Helper T cell (primary cell): ENCODE measurements around a stretch of chr7.

DNA sequence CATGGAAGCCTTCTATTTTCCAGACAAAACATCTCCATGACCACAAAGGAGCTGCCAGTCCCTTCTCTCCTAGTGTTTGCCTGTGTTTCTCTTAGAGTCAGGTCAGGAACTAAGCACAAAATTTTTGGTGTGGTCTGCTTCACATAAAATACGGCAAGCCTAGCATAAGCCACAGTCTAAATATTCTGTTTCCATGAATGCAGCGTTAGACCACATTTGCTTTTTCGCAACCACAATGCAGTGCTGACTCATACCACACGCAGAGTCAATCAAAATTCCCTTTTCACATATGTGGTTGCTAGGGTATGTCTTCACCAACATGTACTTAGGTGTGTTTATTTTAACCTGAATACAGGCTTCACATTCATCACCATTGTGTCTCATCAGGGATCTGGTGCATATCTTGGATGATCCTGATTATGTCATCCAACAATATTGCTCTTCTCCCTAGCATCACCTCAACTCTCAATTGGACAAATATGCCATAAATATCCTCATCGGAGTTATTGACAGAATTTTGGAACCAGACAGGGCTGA is 90.8 kb downstream of the CHN2 start:
- PRO-cap, 2 experiments, result no peak in any of the 2 experiments

DNA sequence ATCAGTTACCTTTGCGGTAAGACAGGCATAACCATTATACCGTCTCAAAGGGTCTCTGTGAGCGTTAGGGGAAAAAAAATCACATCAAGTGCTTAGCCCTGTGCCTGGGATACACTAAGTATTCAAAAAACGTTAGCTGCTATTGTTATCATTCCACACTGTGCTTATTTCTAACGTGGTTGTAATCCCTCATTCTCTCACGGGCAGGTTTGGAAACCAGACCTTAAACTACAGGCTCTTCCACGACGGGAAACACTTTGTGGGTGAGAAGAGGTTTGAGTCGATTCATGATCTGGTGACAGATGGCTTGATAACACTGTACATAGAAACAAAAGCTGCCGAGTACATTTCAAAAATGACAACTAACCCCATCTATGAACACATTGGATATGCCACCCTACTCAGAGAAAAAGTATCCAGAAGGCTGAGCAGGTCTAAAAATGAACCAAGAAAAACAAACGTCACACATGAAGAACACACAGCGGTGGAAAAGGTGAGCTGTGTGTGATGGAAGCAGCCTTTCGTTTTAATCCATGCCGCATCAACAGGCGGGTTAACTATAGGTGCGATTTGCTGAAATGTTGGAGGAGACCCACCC is 163.2 kb upstream of the PRR15 start:
- PRO-cap, 2 experiments, result no peak in any of the 2 experiments

DNA sequence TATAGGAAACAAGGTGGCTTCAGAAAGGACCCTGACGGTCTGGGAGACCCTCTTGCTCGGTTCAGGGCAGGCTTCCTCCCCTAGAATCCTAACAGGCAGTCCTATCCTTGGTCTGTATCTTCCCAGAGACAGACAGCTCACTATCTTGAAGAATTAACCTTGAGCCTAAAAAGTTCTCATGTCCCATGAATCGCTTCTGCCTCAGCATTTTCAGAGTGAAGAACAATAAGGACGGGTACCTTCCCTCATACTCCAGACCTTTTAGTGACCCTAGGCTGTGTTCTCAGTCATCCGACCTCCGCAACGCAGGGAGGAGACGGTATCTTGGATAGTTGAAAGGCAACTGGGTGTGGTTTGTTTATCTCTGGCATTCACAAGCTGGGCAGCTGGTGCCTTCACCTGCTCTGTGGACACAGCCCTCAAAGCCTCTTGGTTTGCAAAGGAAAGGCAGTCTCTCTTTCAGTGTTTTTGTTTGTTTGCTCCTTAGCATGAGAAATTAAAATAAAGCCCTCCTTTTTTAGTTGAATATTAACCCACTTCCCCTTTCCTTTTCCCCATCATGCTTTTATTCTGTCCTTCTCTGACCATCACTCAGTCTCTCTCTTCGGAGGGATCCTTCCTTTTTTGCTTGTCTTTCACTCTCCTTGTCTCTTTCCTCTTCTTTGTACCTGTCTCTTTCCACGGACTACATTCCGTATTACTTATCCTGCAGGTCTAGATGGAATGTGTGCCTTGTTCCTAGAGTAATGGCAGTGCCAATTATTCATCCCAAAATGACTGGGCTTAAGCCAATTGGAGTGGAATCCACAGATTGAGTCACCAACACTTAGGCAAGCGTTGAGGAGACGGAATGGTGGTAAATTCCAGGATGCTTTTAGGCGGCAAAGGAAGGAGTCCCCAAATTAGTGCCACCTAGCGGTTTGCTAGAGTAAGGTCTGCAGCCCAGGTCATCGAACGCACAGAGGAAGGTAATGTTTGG is 45.7 kb downstream of the PRR15 start:
- PRO-cap, 2 experiments, result no peak in any of the 2 experiments

DNA sequence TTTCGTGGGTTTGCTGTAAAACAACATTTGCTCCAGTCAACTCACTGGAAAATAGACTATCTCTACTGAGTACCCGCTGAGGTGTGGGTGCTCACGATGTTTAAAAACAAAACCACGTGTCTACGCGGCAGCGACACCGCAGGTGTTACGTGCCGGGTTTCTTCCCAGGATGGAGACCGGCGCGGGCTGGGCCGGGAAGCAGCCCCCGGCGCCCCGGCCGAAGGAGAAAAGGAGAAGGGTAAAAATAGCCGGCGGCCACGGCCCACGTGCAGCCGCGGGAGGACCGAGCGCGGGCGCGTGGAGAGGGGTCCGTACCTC is 120.8 kb downstream of the PRR15 start:
- PRO-cap, 2 experiments, result no peak in any of the 2 experiments

GRCh38 chr7:29807317-29808171 is 1.2 kb downstream of the WIPF3 start:
- PRO-cap, 2 experiments, result no peak in any of the 2 experiments

GRCh38 chr7:29809199-29809478 is 2.8 kb downstream of the WIPF3 start:
- PRO-cap, 2 experiments, result no peak in any of the 2 experiments

GRCh38 chr7:29839311-29839851 is 33.1 kb downstream of the WIPF3 start:
- PRO-cap, 2 experiments, result no peak in any of the 2 experiments

DNA sequence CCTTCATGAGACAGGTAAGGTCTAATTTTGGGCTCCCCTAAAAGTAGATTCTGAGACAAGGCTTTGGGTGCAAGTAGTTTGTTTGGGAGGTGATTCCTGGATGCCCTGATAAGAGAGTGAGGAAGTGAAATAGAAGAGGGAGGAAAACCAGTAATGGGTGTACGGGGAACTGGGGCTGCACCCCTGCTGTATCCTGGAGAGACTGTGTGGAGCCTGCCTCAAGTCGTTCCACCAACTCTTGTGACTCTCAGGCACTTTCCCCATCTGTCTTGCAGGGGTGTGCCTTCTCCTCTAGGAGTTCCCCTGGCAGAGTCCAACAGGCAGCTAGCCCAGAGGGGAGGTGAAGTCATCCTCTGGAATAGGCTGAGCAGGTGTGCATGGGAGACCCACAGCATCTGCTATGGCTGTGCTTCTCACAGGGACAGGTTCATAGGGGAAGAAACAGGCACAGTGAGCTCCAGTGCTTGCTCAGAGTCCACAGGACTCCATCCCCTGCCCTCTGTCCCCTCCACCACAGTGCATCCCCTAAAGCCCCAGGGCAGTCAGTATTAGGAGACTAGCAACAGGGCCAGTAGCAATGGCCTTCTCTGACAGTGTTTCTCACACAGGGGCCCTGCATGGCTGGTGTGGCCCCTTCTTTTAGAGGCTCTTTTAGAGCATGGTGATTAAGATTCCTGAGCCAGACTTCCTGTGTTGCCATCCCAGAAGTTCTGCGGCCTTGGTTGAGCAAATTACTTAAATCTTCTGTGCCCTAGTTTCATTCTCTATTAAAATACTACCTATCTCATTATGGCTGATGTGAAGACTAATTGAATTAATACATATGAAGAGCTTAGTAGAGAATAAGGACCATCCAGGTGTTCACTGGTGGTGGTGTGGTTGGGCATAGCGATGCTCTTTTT is 46.9 kb downstream of the WIPF3 start:
- PRO-cap, 2 experiments, result no peak in any of the 2 experiments

DNA sequence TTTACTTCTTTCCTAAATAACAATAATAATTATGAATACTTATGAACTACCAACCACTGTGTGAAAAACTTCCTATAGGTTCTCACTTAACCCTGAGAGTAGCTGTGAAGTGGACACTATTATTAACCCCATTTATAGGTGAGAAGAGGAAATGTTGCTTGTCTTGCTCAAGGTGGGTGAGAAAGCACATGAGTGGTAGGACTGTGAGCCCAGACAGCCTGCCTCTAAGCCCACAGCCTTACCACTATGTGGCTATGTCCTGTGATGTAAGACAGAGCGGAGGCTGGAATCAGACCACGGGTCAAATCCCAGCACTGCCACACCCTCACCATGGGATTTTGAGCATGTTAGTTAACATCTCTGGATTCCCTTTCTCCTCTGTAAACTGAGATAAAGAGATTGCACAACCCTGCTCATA is 41.6 kb upstream of the MTURN start:
- PRO-cap, 2 experiments, result no peak in any of the 2 experiments

DNA sequence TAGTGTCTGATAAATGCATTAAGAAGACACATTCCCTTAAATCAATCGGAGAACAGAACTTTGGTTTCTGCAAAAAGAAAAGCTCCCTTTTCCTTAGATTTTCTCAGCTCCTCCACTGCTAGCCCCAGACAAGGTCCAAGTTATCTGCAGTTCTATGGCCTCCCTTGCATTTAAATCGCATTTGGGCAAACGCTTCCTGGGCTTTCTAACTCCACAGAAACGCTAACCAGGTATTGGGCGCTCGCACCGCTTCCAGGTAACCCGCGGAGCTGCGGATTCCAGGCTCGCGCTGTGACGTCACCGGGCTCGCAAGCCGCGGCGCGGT is 447 bp upstream of the MTURN start:
- PRO-cap, 2 experiments, result peak in 2 of 2 experiments; most common minus-strand start position 183 of the sequence (in 1)

DNA sequence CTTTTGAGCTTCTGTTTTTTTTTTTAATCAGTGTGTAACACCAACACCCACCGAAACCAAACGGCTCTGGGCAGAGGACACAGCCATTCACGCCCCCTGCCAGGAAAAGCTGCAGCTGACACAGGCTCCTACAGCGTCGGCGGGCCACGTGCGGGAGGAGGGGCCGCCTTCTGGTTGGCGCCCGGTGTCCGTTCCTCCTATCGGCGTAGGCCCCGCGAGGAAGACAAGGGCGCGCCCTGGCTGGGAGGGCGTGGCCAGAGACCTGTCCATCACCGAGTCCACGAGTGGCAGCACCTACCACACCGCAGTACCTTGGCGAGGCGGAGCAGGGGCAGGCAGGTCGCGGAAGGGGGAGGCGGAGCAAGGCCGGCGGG is 242 bp upstream of the ZNRF2 start:
- PRO-cap, 2 experiments, result peak in 2 of 2 experiments; most common minus-strand start position 91 of the sequence (in 1)

DNA sequence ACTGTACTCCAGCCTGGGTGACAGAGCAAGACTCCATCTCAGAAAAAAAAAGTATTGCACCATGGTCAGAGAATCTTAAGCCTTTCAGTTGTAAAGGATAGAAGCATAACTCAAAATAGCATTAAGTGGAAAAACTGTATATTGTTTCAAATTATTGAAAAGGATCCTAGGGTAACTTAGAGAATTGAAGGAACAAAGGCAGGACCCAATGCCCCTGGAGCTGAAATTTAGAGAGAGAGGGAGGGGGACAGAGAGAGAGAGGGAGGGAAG is 10.3 kb downstream of the ZNRF2 start:
- PRO-cap, 2 experiments, result no peak in any of the 2 experiments

DNA sequence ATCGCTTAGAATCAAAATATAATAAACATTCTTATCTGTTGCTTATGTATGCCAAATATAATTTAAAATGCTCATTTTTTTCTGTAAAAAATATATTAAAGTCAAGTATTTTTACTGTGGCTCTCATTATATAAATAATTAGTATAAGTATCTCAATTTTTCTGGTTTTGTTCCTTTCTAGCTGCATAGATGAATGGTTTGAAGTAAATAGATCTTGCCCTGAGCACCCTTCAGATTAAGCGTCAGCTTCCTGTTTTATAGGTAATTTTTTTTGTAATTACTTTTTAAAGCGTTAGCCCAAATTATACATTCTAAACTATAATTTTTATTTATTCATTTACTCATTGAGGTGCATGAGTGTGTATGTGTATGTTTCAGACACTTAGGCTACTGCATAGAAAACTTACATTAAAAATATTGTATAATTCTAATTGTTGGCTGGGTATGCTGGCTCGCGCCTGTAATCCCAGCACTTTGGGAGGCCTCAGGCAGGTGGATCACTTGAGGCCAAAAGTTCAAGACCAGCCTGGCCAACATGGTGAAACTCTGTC is 77.9 kb downstream of the ZNRF2 start:
- PRO-cap, 2 experiments, result no peak in any of the 2 experiments

DNA sequence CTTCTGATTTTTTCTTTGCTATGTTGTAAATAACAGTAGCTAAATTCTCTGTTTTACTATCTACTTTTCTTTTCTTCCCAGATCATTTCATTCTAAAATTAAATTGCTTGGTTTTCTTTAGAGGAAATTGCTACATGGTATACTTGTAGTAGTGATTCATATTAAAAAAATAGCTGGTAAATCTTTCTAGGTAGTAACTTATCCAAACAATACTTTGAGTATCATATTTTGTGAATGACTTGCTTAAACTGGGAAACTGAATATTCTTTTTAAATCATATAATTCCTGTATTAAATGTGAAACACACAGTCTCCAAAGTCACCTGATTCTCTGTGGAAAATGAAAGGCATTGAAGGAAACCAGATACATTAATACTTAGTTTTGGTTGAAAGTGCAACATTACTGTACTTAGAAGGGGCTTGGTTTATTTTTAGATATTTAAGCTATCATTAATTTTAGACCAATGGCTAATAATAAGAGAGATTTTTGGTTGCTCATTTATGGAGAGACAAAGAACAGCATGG is 85.6 kb downstream of the ZNRF2 start:
- PRO-cap, 2 experiments, result no peak in any of the 2 experiments

DNA sequence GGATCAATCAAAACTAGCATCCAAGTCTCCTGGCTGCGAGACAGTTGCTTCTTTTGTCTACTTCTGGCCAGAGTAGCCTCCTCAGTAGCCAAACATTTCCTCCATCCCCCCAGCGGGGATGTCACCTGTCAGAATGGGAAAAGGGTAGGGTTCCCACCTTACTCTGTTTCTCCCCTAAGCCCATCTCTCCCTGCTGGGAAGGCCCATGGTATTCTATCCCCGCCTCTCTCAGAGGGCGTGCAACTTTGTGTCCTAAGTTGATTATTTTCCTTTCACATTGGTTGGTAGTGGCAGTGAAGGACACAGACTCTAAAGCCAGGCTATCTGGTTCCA is 8.8 kb downstream of the NOD1 start:
- PRO-cap, 2 experiments, result no peak in any of the 2 experiments

DNA sequence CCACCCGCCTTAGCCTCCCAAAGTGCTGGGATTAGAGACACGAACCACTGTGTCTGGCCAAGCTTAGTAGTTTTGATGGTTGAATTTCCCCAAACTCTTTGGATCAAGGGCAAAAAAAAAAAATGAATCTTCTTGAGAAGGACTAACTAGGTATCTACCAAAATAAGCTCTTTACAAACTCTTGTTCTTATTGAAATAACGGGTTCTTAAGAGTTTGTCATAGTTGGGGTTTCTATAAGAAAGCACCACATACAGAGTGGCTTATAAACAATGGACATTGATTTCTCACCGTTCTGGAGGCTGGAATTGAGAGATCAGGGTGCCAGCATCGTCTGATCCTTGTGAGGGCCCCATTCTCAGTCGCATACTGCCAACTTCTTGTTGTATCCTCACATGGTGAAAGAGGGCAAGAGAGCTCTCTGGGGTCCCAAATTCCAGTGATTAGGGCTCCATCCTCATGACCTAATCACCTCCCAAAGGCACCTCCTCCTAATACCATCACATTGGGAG is 25.4 kb downstream of the GARS1 start:
- PRO-cap, 2 experiments, result no peak in any of the 2 experiments

- PRO-cap, 2 experiments, result no peak in any of the 2 experiments
Measured at GRCh38 chr7:30681164-30681703, 1.0 kb downstream of the CRHR2 start.

DNA sequence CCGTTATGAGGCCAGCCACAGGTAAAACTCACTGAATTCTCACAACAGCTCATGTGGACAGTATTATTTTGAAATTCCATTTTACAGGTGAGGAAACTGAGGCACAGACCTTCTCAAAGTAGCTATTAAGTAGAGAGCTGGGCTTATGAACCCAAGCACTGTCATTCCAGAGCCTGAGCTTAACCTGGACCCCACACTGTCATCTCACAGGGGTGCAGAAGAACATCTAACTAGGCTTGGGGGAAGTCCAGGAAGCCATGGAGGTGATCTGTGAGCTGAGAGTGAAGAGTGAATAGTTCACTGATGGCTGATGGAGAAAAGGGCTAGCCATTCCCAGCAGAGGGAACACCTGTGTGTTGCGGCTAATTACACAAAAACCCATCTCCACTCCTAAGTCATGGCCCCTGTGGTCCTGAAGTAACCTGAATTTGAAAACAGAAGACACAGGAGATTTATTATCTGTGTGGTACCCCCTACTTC is 8.7 kb downstream of the INMT start:
- PRO-cap, 2 experiments, result no peak in any of the 2 experiments

DNA sequence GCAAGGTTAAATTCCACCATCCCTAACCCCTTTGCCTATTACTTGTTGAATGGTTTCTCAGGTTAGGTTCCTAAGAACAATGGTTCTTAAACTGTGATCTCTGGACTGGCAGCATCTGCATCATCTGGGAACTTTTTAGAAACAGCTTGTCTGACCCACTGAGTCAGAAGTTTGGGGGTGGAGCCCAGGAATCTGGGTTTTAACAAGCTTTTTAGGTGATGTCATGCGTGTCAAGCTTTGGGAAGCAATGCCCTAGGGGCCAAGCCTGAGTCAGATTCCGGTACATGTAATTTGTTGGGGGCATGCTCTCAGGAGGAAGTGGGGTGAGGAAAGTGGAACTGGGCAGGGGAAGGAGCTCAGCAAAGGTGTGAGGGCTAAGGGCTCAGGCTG is 28.3 kb downstream of the MINDY4 start:
- PRO-cap, 2 experiments, result no peak in any of the 2 experiments

GRCh38 chr7:30859653-30859852 is 52.1 kb upstream of the AQP1 start:
- PRO-cap, 2 experiments, result no peak in any of the 2 experiments